Amniotic epithelial cell (primary cell): ENCODE measurements around a stretch of chr7.

GRCh38 chr7:34780-35776 lies 157.3 kb upstream of the FAM20C start:
- RRBS, result no CpG with 5 or more reads among the region's 17 CpGs

- RRBS, result 5% methylated on average over 3 of the region's 35 CpGs
These were observed 73.1 kb upstream of the FAM20C start for GRCh38 chr7:119076-119923.

DNA sequence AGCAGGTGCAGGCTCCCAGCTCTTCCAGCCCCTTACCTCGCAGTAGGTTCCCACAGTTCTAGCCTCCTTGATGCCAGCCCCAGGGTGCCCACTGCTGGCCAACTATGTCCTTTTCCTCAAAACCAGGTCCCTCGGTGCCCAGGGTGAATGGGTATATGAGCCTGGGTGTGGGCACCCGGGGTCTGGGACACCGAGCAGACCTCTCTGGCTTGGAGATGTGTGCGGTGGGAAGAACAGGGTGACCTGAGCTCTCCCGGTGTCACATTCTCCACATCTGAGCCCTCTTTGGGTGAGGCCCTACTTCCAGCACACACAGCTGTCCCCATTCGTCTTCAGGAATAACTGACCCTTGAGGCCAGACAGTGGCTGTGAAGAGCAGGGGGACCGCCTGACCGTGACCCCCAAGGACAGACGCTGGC lies 8.5 kb downstream of the FAM20C start:
- RRBS, result 95% methylated on average over 4 of the region's 10 CpGs

DNA sequence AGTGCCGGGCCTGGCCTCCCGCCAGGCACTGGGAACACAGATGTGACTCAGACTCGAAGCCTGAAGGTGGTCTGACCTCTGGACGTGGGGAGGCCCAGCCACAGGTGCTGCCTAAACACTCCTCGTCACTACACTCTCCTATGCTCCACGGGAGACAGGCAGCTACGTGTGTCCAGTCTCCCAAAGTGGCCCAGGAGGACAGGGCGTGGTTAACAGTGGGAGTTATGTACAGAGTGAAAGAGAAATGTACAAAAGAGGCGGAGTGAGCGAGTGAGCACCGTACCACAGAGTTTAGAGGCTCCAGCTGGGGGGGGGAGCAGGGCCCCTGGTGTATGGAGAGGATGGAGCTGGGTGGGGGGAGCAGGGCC lies 22.5 kb downstream of the FAM20C start:
- RRBS, result no CpG with 5 or more reads among the region's 11 CpGs

- RRBS, result 89% methylated on average over 6 of the region's 23 CpGs
These were observed 26.7 kb downstream of the FAM20C start for GRCh38 chr7:218944-219651.

- RRBS, result no CpG with 5 or more reads among the region's 10 CpGs
These were observed 57.7 kb downstream of the FOXL3 start for GRCh38 chr7:347718-347945.

GRCh38 chr7:353691-353916 lies 63.6 kb downstream of the FOXL3 start:
- RRBS, result 95% methylated on average over 6 of the region's 16 CpGs

DNA sequence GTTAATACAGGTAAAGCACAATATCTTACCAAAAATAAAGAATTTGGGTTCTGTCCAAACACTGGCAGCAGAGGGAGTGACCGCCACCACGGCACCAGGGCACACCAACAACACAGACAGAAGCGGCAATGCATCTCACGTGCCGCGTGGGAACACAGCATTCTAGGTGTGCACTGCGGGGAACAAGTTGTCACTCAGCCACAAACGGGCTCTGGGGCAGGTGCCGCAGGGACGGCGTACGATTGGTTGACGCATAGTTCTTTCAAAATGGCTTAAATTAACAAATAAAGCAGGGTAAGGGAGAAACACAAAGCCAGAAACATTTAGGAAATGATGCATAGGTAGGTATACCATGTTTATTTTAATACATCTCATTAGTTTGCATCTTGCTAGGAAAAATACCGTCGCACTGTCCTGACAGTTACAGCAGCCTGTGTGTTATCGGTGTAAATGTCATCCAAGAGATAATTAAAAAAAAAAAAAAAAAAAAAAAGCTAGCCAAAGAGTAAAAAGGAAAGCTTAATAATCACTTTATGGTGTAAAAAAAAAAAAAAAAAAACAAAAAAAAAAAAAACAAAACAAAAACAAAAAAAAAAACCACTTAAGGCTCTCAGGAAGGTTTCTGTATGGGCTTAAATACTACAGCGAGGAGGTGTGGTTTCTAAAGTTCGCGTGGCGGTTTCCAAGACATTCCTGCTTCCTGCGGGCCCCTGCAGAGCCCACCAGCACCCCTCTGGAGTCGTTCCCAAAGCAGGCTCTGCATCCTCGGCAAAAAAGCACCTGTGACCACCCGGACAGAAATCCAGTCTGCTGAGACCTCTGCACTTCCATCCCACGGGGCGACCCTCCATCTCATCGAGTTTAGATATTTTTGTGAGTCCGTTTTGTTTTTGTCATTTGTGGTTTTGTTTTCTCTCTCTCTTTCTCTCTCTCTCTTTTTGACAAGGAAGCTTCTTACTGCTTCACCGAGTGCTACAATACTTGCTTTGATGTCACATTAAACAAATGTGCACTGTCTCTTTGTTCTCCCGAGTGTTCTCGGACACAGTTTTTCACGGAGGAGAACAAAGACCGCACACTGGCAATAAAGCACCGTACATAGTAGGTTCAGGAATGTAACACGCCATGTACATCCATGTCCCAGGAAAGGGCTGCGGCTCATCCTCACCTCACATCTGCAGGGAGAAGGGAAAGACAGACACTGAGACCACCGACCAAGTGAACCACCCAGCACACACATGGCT lies 21.8 kb downstream of the PDGFA start:
- RRBS, result no CpG with 5 or more reads among the region's 37 CpGs

DNA sequence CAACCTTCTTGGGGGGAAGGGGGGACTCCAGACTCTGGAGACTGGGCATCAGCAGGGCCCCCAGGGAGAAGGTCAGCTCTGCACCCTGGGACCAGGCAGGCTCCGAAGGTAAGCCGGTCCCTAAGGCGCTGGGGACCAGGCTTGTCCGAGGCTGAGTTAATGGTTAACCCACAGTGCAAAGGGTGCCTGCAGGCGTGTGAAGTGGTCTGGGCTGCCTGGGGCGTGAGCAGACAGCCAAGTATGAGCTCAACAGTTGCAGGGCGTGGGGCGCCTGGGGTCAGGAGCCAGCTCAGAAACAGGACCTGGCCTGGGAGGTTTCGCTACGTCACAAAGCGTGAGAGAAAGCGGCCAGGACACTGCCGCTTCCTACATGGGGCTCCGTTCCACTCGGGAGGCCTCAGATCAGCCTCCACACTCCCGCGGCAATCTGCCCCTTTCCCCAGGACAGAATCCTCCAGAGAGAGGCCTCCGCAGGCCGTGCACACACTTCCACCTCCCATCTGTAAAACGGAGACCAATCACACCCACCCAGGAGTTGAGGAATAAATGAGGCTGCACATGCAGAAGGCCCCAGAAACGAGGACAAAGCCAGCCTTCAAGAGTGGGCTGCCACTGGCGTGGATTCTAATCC lies 16.0 kb downstream of the PDGFA start:
- RRBS, result no CpG with 5 or more reads among the region's 22 CpGs

DNA sequence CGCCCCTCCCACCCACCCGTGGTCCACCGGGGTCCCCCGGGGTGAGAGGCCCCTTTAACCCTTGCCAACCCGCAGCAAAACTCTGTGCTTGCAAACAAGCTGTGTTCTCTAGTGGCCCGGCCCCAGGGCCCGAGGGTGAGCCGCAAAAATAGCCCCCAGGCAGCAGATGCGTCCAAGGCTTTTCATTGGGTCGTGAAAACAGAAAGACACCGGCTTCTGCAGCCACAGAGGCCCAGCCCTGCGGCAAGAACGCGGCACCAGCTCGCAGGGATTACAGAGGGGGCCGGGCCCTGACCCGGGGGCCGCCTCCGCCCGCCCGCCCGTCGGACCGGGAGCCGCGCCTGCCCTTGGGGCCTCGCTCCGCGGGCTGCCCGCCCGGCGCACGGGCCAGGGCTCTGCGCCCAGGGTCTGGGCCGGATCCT lies 3.0 kb downstream of the PDGFA start:
- RRBS, result 3% methylated on average over 24 of the region's 35 CpGs

DNA sequence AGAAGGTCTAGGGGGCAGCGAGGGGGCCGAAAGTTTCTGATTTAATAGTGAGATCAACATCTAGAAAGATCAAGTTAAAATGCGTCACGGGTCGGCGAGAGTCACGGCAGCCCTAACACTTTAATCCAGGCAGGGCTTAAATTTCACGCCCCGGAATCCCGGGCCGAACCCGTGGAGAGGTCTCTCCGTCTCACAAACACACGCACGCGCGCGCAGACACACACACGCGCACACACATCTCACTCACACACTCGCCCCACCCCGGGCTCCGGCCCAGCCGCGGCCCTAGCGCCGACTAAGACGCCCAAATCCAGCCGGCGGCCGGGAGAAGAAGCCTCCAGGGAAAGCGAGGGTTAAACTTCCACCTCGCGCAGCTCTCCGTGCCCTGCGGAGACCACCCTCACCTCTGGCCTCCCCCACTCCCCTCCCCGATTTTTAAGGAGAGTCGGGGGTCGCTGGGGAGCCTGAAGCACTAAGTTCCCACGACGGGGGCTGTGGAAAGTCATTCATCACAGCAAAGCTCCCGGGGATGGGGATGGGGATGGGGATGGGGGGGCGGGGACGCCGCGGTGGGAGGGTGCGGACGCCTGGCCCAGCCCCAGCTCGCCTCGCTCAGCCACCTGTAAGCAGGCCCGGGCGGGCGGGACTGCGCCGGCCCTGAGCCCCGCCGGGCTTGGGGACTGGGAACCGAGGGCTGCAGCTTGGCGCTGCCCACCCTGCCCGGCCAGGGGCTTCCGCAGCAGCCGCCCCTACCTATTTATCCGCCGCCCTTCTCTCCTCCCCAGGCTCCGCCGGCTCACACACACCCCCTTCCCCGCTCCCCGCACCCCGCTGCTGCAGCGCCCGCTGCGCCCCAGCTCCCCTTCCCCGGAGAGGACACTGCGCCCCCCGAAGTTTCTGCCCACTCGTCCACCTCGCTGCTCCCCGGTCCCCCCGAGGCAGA lies 1.6 kb downstream of the PDGFA start:
- RRBS, result 3% methylated on average over 28 of the region's 79 CpGs

DNA sequence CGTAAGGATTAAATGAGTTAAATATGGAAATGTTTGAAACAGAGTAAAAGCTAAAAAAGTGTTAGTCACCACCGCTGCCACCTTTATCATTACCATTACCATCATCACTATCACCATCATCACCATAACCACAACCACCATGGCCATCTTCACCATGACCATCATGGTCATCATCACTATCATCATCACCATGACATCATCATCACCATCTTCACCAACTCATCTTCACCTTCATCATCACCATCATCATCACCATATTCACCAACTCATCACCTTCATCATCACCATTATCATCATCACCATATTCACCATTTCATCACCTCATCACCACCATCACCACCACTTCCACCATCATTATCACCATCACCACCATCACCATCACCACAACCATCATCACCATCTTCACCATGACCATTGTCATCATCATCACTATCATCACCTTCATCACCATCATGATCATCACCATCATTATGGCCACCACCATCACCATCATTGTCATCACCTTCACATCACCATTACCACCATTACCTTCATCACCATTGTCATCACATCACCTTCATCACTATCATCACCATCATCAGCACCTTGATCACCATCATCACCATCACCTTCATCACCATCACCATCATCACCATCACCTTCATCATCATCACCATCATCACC lies 46.5 kb upstream of the PDGFA start:
- RRBS, result no CpG with 5 or more reads among the region's 2 CpGs

DNA sequence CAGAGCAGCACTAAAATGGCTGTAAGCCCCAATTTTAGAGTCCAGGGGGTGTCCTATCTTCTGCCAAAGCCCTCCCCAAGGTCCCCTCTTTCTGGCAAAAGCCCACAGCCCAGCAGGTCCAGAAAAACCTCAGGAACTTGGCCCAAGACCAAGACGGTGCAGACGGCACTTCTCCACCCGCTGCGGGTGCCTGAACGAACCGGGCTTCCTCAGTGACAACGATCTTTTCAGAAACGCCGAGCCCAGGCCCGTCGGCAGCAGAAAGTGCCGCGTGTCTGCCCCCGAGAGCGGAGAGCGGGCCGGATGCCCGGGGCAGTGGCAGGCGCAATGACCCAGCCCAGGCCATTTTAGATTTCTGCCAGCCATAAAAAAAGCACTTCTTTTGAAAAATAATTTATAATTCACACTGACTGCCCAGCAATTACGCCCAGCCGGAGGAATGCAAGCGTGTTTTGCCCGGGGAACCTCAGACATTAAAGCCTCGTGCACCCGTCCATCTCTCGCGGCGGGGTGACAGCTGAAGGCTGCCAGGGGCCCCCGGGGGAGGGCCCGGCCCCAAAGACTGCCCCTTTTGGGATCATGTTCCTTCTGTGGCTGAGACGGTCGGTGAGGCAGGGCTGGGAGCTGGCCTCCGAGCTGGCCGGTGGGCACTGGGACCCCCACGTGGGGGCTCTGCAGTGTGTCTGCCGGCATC lies 71.1 kb upstream of the PDGFA start:
- RRBS, result 29% methylated on average over 10 of the region's 36 CpGs

- RRBS, result no CpG with 5 or more reads among the region's 19 CpGs
These were observed 52.3 kb upstream of the SUN1 start for GRCh38 chr7:779919-780399.

- RRBS, result no CpG with 5 or more reads among the region's 11 CpGs
These were observed 3.2 kb upstream of the SUN1 start for GRCh38 chr7:828977-829492.

DNA sequence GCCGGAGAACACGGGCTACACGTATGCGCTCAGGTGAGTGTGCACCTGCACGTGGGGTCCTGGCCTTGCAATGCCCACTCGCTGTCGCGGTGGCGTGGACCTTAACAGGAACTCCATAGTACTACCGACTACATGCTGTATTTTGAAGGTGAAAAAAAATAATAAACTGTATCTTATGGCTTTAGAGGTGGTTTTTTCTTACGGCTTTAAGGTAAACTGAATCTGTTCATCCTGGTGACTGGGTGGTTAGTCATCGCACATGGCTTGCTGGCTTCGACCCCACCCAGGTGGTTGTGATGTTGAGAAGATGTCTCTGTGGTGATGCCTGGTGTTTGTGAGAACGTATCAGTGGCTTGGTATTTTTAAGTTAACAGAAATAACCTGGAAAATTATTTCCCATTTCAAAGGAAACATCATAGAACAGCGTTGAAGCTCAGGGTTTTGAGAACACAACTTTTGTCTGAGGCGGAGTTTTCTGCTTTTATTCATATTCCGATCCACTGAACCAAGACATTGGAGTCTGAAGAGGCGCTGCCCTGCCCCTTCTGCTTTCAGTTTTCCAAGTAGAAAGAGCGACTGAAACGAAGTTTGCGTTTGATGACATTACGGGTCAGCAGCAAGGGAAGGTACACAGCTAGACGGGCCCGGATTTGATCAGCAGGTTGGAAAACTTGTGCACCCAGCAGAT lies 437 bp downstream of the SUN1 start:
- RRBS, result no CpG with 5 or more reads among the region's 24 CpGs

DNA sequence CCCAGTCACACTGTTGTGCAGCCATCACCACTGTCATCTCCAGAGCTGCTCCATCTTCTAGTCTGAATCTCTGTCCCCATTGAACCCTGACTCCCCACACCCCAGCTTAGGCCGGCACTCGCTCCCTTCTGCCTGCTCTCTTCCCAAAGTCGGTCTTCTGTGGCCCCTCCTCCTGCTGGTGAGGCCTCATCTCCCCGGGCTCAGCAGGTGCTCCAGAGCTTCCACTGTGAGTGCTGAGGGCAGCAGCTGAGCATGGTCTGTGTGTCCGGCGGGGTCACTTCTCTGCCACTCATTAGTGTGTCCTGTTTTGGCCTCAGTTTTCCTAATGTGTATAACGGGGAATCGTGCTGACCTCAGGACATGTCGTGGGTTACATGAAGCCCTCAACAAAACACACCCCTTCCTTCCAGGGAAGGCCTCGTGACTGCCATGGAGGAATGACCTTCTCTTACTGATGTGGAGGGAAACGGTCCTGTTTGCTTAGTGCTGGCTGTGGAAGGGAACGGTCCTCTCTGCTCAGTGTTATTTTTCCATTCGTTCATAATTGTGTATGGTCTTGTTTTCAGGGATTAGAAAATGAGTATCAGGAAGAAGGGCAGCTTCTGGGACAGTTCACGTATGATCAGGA lies 4.3 kb upstream of the GET4 start:
- RRBS, result 37% methylated on average over 4 of the region's 14 CpGs

DNA sequence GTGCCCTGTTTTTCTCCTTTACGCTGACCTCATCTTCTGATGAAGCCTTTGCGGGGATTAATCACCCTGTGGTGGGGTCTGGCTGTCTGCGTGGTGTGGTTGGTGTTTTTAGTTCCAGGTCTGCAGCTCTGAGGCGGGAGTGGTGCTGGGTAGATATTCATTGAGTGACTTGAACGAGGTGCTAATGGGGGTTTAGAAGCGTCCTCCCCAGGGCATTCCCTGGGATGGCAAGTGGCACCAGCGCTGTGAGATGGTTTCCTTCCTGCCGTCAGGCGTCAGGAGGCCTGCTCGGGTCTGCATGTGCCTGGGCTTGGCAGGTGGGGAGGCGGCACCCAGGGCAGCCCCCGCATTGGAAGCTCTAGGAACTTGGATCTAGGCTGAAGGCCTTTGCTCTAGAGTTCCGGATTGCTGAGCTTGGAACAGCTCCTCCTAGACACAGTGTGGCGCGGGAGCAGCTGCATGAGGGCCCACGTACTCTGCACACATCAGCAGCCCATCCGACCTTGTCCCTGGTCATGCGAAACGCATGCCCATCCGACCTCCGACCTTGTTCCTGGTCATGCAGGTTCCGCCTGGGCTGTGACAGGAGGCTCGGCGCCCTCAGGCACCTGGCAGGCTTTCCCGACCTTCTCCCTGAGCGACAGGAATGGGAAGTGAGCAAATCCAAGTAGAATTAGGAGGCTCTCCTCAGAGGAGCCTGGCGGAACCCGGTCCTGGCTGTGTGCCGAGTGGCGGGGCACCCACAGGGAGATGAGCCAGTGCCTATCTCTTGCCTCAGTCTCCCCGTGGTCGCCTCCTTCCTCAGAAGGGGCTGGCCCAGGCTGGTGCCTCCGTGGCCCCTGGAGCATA lies 11.7 kb downstream of the GET4 start:
- RRBS, result no CpG with 5 or more reads among the region's 33 CpGs

- RRBS, result no CpG with 5 or more reads among the region's 18 CpGs
These were observed 12.9 kb downstream of the GET4 start for GRCh38 chr7:889140-889676.

- RRBS, result 72% methylated on average over 4 of the region's 29 CpGs
These were observed 23.1 kb downstream of the ADAP1 start for GRCh38 chr7:931204-931955.